Glomerular endothelial cell (primary cell): Measurements from ENCODE around the genes PLD1 and NCEH1.

DNA sequence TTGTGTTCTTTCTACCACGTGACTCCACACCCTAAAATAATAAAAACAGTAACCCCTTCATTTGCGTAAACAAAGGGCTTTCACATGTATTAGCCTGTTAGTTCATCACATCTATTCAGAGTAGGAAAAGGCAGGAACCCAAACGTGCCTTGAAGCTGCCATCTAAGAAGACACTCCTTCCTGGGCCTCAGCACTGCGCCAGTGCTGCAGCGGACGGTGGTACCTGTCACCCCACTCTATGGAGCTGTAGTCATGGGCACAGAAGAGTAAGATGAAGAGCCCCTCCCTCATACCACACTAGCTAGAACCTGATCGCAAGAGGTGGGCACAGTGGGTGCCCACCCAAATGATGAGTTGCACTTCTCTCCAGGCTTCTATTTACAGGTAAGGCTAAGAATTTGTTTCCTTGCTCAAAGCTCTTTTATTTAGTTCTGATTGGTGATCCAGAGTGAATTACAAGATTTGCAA lies 34.2 kb downstream of the PLD1 start:
- RAMPAGE, long total RNA, result no peak

DNA sequence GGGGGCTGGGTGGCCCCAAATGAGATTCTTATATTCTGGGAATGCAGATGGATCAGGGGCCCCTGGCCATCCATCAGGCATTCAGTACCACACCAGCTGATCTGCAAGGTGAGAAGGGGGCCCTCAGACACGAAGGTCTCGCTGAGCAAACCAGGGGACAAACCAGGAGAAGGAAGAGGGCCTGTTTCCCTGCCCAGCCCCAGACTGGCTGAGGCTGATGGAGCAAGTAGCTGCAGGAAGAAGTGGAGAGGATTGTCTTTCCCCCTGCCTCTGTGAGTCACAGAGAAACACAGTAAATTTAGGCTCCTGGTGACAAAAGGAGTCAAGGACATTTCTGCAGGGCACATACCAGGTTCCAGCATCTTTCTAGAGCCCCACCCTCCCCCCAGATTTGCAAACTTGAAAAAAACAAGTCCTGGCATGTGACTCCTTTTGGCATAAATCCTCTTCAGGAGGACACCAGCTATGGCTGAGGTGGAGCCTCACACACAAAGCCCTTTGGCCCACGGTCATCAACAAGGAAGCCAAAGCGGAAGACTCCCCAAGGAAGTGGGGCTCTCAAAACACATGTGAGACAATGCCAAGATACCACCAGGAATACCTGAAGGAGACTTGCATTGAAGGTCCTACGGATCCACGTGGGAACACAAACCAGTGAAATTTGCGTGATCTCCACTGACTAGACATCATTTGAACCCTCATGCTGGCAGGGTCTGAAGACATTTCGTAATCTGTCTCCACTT lies 17.7 kb downstream of the PLD1 start:
- RAMPAGE, long total RNA, result no peak

GRCh38 chr3:171809824-171810905 lies at the start of gene PLD1:
Gene PLD1 (minus strand): TSS chr3:171810483.
- RAMPAGE, long total RNA, result no peak

- RAMPAGE, long total RNA, result no peak
Measured at GRCh38 chr3:171829815-171830541, 13.2 kb upstream of the TMEM212 start.

- RAMPAGE, long total RNA, result no peak
Measured at GRCh38 chr3:171833714-171834345, 9.3 kb upstream of the TMEM212 start.

DNA sequence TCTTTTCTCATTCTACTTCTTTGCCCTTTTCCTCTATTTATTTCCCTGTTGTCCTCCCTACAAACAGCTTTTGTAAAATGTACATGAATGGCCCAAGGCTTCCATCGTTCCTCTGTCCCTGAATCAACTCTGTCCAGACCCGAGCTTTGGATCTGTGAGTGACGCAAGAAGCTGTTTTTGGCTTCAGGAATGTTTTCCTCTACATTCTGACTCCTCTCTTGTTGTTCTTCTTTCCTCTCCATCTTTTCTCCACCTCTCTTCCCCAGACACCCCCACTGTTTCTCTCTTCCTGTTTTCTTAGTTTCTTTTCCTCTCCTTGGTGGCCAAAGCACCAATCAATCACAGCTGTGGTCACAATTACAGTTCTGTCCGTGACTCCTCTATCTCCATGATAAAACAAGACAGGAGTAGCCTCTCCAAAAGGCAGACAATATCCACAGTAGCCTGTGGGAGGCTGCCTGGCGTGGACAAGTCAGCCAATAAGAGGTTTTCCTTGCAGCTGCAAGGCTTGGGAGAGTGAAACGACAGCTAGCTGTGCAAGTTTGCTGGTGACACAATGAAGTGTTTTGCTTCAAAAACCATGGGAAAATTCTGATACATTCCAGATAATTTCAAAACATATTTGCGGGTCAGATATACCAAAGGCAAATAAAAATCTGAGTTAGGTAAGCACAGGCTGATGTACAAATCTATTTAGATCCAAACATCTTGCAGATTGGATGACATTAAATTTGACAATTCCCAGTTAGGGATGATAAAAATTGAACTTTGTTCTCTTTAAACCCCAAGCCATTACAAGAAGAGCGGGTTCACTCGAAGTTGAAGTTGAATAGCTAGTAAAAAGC lies 4.8 kb upstream of the TMEM212 start:
- RAMPAGE, long total RNA, result no peak

GRCh38 chr3:172040348-172041368 lies 1.3 kb downstream of the FNDC3B start:
- RAMPAGE, long total RNA, result no peak

GRCh38 chr3:172125846-172126697 lies 86.7 kb downstream of the FNDC3B start:
- RAMPAGE, long total RNA, result no peak

GRCh38 chr3:172153248-172154008 lies 114.0 kb downstream of the FNDC3B start:
- RAMPAGE, long total RNA, result no peak

DNA sequence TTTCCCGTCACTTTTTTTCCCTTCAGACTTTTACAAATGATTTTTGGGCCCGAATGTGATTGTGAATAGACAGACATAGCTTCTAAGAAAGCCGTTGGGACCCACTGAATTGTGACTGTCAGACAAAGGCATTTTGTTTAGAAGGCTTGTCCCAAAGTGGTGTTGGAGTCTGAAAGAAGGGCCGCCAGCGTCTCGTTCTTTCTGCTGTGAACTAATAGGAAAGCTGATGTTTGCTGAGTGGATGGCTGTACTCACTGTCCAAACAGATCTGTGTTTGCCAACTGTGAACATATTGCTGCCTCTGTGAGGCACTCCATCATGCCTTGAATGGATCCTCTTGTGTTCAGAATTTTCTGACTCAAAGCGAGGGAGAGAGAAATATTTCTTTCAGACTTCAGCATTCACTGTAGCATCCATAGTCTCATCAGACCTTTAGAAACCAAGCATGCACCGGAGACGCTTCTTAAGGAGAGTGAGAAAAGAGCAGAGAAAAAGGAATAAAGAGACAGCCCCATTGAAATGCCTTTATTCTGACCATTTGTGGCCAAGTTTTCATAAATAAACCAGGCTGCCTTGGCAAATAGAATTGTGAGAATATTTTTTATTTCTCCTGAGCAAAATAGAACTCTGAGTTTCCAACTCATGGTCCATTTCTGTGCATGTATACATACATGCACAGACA lies 164.6 kb downstream of the FNDC3B start:
- RAMPAGE, long total RNA, result no peak

DNA sequence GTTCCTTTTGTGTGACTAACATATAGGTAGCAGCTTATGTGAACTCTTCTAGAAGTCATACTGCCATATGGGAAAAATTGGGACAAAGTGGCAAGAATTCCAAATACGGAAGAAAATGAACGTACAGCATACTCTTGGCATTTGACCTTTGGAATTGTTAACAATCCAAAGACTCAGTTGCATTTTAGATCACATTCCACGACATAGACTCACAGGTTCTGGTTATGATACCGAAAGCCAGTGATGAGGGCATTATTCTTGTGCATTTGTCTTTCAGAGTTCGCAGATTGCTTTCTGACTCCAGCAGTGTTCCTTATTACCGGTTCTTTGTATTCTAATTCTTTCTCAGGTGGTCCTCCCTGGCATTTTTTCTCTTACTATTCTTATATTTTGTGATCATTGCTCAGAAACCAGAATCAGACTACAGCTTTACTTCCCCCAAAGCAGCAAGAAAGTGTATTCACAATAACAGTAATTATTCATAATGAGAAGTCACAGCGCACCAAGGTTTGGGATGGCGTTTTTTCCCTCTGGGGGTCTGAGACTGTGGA lies 190.1 kb downstream of the GHSR start:
- RAMPAGE, long total RNA, result no peak

DNA sequence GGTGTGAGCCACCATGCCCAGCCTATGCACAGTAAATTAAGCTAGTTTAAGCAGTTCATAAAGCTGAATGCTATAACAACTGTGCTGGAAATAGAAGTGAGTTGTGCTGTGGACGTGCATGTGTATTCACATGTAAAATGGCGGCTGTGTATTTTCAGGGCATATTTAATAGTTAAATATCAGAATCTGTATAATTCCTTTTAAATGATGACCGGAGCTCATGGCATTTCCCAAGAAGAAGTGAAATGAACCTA lies 180.9 kb downstream of the GHSR start:
- RAMPAGE, long total RNA, result no peak

DNA sequence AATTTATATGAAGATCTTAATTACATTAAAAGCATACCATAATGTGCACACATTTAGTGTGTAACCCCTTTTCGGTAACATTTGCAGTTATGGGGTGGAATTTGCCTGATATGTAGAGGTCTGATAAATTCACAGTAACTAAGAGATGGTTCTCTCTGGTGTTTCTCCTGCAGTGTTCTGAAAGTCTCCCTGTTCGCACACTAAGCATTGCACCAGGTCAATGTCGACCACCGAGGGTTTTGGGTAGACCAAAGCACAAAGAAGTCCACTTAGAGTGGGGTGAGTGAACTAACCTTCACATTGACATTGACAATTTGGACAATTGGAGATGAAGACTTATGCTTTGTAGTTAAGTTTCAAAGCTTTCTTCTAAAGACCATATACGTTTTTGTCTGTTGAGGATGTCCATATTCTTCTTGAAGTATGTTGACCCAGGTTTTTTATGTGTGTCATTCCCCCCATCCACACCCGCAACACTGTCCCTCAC lies 105.4 kb downstream of the GHSR start:
- RAMPAGE, long total RNA, result no peak

- RAMPAGE, long total RNA, result no peak
Measured at GRCh38 chr3:172607098-172607676, 84.0 kb upstream of the TNFSF10 start.

GRCh38 chr3:172666312-172666632 lies 44.6 kb downstream of the NCEH1 start:
- RAMPAGE, long total RNA, result no peak

DNA sequence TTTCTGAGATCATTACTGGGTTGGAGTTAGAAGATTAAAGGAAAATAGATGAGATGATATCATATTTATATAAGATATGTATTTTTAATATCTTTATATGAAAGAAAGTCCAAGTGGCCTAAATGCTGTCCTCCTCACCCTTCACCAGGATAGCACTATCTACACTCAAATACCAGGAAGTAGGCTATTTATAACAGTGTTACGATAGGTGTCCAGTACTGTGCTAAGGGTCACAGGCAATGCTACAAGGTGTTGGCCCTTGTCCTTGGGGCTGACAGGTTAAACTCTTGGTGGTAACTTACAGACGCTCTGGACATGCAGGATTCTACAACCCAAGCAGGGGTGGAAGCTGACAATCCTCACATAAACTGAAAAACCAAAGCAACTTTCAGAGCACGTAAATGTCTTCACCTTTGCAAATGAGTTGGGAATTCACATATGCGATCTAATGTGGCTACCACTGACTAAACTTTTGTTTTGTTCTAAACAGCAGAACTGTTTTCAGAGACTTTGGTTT lies 22.3 kb downstream of the NCEH1 start:
- RAMPAGE, long total RNA, result no peak

- RAMPAGE, long total RNA, result no peak
Measured at GRCh38 chr3:172709792-172710593, 874 bp downstream of the NCEH1 start.

DNA sequence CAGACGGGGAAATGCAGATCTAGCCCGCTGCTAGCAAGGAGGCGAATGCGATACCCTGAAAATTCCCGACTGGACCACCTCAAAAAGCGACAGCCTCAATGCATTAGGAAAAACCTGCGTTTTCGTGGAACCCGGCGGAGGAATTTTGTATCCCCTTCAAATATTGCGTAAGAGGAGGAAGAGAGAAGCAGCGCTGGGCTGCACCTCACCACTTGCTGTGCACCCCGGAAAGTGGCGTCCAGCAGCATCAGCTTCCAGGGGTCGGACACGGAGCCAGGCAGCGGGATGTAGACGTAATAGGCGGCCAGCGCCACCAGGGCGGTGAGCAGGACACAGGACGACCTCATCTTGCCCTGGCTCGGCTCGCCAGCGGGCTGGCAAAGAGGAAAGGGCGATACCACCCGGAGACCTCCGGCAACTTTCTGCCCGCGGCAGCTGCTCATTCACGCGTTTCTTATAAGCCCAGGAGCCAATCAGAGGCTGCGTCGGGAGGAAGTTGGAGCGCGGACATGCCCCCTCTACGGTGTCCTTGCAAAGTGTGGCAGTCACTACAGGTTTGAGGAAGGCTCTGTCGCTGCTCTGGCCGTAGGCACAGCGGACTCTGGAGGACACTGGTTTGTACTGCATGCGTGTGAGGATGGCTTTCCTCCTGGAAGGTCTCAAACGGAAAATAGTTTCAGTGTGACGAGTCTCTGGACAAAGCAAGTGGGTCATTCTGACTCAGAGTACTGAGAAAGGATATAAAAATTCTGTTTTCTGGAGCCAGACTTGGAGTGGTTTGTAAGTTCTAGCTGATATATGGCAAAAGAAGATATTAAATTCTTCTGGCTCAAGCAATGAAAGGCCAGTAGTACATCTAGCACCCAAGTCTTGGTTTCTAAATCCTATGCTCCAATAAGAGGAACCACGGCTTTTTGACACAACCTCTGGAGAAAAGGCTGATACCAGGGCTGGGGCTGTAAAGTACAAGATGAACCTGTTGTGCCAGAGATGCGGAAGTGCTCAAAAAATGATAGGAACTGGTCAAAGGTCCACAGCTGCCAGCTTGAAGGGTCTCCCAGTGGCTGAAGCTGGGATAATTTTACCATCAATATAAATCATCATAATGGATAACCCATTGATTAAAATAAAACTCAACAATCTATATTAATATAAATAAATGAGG lies at the start of gene NCEH1:
Gene NCEH1 (minus strand): TSS at position 430 of the 1,165 bp plus-strand sequence.
- RAMPAGE, long total RNA, result no peak

GRCh38 chr3:173585063-173585999 lies 187.8 kb downstream of the NLGN1 start:
- RAMPAGE, long total RNA, result no peak

DNA sequence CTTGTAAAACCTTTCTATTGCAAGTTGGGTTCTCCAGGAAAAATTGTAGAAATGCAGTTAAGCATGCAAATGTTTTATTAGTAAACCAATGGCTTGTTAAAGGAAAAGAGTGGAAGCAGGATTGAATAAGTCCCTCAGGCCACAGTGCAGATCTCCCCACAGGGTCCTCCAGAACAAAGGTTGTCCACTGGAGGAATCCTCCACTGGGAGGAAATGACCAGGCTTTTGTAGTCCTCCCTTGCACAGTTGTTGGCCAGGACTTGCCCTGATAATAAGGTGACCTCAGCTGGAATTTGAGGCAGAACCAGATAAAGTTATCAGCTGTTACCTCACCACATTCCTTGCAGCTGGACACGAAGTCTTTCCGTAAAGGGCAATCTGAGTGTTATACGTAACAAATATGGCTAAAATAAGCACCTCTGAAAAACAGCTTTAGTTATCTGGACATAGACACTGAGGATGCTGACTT lies 83.6 kb upstream of the NAALADL2 start:
- RAMPAGE, long total RNA, result no peak